Trachea (tissue), 1 donor: ENCODE measurements around a stretch of chr10.

GRCh38 chr10:35858546-35859486 lies 216.7 kb upstream of the FZD8 start:
- PRO-cap, result no peak

- PRO-cap, result no peak
These were observed 18.4 kb downstream of the ZNF33A start for GRCh38 chr10:38028890-38029306.

DNA sequence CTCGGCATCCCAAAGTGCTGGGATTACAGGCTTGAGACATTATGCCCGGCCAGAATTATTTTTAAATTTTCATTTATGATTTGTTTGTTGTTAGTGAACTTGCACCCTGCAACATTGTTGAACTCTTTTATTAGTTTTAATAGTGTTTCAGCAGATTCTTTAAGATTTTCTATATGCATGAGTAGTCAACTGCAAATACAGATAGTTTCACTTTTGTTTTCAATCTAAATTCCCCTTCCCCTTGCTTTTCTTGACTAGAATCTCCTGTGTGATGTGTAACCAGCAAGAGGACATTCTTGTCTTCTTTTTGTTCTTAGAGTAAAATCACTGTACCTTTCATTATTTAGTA lies 27.9 kb downstream of the ZNF33A start:
- PRO-cap, result no peak

- PRO-cap, result no peak
These were observed 28.8 kb downstream of the ZNF37A start for GRCh38 chr10:38122846-38123519.

GRCh38 chr10:38402414-38403636 lies 308.7 kb downstream of the ZNF37A start:
- PRO-cap, result unidirectional peak, minus-strand start at chr10:38402842; bidirectional peak, plus-strand start at chr10:38403224, minus-strand start at chr10:38402886

GRCh38 chr10:42783161-42783722 lies 647 bp downstream of the BMS1 start:
- PRO-cap, result no peak

DNA sequence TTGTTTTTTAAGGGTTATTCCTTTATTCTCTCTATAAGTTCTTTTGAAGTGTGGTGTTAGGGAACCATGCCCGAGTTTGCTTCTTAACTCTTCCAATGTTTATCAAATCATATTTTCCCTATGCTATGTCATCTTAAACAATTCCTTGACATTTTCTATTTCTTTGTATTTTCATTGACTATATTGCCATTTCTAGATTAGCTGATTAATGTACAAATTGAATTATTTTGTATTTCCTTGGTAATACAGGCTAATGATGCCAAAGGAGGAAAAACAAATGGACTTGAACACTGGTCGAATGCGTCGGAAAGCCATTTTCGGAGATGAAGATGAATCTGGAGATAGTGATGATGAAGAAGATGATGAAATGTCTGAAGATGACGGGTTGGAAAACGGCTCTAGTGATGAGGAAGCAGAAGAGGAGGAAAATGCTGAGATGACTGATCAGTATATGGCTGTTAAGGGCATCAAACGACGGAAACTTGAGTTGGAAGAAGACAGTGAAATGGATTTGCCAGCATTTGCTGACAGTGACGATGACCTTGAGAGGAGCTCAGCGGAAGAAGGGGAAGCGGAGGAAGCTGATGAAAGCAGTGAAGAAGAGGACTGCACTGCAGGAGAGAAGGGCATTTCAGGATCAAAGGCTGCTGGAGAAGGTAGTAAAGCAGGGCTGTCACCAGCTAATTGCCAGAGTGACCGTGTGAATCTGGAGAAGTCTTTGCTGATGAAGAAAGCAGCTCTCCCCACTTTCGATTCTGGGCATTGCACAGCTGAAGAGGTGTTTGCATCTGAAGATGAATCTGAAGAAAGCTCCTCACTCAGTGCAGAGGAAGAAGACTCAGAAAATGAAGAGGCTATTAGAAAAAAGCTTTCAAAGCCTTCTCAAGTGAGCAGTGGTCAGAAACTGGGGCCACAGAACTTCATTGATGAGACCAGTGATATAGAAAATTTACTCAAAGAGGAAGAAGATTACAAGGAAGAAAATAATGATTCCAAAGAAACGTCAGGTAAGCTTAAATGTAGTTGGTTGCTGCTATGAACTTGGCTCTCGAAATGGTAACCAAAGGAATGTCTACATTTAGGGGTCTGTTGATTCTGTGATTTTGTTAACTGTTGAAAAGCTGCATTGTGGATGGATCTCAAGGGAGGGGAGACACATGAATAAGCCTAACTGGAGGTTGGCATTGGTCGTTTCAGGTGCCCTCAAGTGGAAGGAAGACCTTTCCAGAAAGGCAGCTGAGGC lies 14.1 kb downstream of the BMS1 start:
- PRO-cap, result no peak

DNA sequence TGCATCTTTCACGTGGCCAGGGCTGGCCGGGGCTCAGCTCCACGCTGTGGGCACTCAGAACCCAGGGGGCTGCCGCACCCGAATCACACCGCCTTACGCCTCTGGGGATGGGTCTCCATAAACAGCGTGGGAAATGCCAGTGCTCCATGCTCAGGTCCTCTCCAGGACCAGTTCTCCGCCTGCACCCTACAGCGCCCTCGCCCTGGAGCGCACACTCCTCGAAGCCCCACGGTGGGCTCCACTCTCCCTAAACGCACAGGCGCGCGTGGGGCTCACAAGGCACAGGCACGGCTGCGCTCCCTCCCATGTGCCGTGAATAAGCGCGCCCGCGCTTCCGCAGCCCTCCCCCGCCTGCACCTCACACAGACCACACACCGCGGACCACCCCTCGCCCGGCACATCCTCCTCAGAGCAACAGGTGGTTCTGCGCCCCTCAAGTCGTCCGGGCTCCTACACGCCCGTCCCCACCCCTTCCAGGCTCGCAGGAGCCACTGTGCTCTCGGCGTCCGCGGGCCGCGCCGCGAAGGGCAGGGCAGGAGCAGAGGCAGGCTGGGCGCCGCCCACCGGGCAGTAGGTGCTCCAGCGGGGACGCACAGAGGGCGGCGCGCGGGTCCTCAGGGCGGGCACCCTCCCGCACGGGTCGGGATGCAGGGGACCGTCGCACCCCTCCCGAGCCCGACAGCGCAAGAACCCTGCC lies 37.8 kb downstream of the RASGEF1A start:
- PRO-cap, result no peak

DNA sequence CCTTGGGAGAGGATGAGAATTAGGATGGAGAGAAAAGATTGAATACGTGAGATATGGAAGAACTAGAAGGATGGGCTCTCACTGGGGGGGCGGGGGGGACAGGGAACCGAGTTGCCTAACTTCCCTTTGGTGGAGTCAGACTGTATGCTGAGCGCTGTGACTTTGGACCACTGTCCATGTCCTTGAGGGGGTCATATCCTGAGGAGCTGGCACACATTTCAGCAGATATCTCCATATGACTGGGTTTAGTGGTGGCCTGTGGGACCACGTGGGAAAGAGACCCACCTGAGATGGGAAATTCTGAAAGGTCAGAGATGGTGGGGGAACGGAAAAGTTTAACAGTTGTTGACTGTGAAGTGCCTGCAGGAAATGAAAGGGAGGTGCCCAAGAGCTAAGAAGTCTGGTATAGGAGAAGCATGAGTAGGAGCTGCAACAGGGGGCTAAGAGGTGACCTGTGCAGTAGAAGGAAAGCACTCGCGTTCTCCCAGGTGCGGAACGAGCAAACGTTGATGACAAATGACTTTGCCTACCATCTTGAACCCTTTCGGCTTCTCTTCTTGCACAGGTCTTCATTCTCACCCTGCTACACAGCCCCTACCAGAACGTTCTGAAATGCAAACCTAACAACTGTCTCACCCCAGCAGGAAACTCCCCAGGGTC lies 9.9 kb upstream of the FXYD4 start:
- PRO-cap, result no peak

DNA sequence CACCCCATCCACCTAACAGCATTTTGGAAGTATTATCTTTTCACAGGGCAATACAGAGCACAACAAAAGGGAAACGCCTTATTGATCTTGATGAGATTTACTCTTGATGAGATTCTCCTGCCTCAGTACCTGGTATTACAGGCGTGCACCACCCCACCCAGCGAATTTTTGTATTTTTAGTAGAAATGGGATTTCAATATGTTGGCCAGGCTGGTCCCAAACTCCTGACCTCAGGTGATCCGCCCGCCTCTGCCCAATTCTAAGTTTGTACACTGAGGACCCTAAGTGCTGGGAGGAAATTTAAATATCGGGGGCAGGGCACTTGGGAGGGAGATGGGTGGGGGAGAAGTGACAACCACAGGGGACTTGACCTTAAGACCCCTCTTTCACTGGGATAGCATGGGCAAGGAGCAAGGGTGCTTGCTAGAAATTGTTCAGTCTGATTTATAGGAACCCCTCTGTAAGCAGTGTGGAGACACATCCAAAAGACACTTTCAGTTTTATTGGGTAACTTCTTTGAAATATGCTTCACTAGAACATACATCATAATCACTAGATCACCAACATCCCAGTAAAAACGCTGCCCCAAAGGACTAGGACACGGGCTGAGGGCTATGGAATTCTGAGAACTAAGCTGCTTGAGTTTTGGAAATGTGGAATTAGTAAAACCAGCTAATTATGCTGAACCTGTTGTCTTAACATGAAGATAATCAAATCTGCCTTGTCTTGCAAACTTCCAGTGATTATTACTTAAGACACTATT lies 14.0 kb downstream of the HNRNPF start:
- PRO-cap, result no peak

DNA sequence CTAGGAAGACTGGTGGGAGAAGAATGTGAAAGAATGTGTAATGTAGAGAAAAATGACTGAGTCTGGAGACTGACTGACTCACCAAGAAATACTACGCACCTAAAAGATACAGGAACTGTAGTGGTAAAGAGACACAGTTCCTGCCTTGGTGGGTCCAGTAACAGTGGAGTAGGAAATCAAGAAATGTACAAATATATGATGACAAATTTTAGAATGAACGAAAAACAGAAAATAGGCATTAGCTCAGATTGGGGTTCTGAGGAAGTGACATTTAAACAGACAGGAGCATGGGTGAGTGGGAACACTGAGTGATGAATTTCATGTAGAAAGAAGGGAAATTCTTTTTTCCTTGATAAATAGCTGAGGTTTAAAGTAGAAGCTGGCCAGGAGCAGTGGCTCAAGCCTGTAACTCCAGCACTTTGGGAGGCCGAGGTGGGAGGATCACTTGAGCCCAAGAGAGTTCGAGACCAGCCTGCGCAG lies 9.3 kb downstream of the HNRNPF start:
- PRO-cap, result no peak

DNA sequence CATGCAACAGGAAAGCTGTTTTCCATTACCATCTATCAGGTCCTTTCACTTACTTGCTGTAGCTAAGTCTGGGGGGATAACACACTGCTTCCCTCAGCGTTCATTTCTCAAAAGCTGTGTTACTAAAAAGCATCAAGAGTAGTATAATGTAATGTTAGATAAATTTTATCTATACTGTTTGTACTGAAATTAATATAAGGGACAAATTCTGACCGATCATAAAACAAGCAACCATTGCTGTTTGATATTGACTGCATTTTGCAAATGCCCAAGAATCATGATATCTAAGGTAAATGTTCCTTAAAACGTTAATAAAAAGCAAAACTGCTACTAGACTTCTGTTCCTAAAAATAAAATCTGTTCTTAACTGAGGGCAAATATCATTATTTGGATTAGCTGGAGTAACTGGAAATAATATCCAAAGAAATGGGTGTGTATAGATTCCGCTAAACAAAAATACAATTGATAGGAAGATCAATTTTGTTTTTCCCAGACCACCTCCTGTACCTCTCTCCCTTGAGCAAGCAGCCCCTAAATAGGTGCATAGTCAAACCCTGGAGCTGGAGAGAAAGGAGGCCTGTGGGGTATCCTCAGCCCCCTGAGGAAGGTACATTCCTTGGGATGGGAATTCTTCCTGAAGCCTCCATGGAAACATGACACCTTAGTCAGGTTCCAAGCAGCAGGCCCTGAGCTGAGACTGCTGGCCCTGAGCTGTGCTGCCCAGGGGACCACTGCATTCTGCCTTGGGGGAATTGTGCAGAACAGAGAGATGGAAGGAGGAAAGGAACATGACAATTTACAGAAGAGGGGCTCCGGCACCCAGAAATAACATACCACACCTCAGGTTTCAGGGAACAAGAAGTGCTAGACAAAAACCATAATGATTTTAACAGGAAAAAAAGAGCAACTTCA lies 7.5 kb downstream of the HNRNPF start:
- PRO-cap, result no peak

GRCh38 chr10:43878399-43879025 lies 229.8 kb upstream of the ZNF32 start:
- PRO-cap, result no peak

GRCh38 chr10:44233441-44234088 lies 151.3 kb downstream of the CXCL12 start:
- PRO-cap, result no peak

GRCh38 chr10:44383422-44384430 lies 1.2 kb downstream of the CXCL12 start:
- PRO-cap, result no peak

GRCh38 chr10:44576600-44577350 lies 191.9 kb upstream of the CXCL12 start:
- PRO-cap, result no peak

GRCh38 chr10:44937011-44937364 lies 22.6 kb upstream of the RASSF4 start:
- PRO-cap, result no peak

DNA sequence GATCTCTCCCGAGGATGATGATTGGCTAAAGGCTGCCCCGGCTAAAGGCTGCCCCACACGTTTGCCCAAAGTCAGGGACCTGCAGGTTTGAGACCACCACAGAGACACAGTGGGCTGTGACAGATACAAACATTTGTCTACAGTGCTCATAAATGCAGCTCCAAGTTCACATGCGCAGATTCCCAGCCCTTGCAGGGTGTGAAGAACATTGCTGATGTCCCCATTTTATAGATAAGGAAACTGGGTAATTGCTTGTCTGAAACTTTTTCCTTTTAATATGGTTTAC lies 2.7 kb downstream of the DEPP1 start:
- PRO-cap, result no peak

GRCh38 chr10:44980178-44980579 lies 1.6 kb upstream of the DEPP1 start:
- PRO-cap, result no peak

DNA sequence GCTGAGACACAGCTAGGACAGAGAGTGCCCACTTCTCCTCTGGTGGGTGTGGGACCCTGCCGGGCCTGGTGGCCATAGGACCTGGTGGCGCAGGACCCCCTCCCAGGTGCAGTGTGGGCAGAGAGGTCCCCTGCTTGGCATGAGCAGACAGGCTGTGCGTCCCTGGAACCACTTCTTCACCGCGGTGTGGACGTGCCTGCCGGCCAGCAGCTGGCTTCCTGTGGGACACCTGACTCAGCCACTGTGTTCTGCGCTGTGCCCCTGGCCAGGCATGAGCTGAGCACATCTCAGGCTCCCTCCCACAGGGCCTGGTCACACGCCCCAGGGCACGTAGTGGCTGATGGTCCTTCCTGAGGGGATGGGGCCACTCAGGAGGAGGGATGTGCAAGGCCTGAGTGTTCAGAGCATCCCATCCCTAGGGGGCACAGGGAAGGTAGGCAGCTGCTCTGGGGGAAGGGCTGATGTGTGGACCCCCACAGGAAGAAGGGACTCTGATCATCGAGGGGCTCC lies 3.5 kb upstream of the DEPP1 start:
- PRO-cap, result bidirectional peak, plus-strand start at position 359 of the sequence, minus-strand start at position 178 of the sequence